NT2/D1 (cell line): ENCODE measurements around the genes KLHDC10 and MEST.

DNA sequence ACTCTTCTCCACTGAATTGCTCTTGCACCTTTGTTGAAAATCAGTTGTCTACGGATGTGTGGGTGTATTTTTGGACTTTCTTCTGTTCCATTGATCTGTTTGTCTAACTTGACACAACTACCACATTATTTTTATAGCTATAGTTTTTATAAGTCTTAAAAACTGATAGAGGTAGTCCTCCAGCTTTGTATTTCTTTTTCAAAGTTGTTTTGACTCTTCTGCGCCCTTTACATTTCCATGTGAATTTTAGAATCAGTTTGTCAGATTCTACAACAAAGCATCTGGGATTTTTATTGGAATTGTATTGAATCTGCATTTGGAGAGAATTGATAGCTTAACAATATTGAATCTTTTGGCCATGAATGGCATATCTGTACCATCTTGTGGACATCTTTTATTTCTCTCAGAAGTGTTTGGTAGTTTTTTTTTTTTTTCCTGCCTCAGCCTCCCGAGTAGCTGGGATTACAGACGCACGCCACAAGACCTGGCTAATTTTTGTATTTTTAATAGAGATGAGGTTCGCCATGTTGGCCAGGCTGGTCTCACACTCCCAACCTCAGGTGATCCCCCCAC, 54.1 kb downstream of the AHCYL2 start:
- RRBS, 2 experiments = no CpG with 5 or more reads among the region's 6 CpGs

DNA sequence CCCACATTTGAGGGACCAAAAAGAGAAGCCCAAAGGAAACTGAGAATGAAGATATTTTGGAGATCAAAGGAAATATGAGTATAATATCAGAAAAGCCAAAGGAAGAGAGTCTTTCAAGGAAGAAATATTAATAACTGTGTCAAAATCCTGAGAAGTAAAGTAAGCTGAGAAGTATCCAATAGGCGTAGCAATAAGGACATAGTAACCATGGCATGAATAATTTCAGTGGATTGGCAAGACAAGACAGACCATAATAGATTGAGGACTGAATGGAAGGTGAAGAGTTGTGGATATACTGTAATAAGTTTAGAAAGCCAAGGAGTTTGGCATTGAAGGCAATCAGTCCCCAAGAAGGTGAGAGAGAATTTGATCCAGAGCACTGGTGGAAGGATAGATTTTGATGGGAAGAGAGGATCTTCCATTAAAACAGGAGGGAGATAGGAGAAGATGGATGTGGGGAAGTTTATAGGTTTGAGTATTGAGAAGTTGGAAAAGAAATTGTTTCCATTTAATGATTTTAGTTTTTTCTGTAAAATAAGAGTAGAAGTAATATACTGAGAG, 80.3 kb upstream of the STRIP2 start:
- RRBS, 2 experiments = no CpG with 5 or more reads among the region's 1 CpG

GRCh38 chr7:129535901-129536719, 33.8 kb downstream of the SMKR1 start:
- RRBS, 2 experiments = no CpG with 5 or more reads among the region's 14 CpGs

DNA sequence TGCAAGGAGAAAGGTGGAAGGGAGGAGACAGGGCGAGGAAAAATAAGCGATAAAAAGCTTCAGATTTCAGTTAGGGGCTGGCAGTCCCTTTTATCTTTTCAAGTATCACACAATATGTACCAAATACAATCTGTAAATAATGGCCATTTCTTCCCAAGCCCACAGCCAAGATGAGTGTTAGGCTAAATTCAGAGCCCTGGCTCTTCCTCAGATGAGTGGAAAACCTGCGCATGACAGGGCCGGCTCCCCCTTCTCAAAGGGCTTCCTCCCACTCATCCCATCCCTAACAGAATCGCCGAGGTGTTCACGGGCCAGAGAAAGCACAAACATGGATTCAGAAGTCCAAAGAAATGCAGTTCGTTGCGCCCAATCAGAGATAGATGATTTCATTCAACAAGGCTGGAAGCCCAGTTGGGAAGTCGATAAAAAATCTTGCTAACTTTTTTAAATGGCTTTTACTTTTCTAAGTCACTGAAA, 121.9 kb downstream of the UBE2H start:
- RRBS, 2 experiments = no CpG with 5 or more reads among the region's 10 CpGs

- RRBS, 2 experiments = no CpG with 5 or more reads among the region's 9 CpGs
Measured at GRCh38 chr7:129875571-129876723, 76.8 kb downstream of the UBE2H start.

DNA sequence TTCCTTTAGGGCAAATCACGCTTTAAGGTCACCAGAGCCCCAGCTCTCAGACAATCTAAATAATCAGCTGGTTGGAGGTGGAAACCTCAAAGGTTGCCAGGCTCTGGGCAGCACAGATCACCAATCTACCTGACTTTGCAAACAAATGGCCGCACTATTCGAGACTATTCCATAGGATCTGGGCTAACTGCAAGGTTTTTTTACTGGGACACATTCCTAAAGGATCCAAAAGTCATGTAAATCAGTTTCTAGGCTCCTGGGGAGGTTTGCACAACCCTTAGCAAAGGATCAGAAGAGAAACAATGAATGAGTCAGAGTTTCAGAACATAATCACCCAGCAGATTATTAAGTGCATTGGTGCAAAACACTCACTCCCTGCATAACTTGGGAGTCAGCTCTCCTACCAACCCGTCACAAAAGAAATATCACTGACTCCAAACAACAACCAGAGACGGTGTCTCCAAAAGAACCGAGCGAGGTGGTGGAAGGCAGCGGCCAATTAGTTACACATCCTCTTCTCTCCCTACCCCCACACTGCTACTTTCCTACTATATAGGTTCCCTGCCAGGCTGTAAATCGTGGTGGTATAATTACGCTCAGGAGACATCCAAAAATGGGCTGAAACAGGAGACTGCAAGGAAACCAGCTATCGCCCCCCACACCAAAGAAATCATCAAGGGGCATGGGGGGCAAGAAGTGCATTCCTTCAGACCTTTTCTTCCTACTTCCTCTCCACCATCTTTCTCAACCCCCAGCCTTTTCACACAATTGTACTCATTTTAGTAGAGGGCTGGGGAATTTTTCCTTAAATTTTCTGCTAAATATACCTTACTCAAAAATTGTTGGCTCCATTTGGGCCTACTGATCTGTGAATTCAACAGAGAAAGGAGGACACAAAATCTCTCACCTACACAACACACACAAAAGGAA, 3.3 kb downstream of the UBE2H start:
- RRBS, 2 experiments = no CpG with 5 or more reads among the region's 11 CpGs

- RRBS, 2 experiments = 3% methylated on average over 1 of the region's 6 CpGs
Measured at GRCh38 chr7:129950965-129951879, 1.5 kb downstream of the UBE2H start.

GRCh38 chr7:130069751-130071046, at the start of gene KLHDC10:
KLHDC10 (plus strand) TSS chr7:130070534.
- RRBS, 2 experiments = 2 to 3% methylated on average over 31 of the region's 60 CpGs

DNA sequence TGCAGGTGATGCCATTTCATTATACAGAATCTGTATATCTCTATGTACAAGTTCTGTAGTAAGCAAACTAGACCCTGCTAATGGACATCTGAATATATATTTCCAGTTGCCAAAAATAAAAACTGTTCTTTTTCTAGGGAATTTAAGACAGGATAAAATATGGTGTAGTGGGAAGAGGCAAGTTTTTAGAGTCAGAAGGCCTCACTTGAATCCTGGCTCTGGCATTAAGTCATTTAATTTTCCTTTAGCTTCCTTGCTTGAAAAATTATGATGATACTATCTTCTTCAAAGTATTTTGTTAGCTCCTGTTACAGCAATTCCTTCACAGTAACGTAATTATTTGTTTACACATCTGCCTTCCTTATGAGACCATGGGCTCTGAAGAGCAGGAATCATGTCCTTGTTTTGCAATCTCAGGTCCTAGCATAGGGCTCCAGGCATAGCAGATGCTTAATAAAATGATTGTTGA, 25.3 kb downstream of the KLHDC10 start:
- RRBS, 2 experiments = no CpG with 5 or more reads among the region's 1 CpG

DNA sequence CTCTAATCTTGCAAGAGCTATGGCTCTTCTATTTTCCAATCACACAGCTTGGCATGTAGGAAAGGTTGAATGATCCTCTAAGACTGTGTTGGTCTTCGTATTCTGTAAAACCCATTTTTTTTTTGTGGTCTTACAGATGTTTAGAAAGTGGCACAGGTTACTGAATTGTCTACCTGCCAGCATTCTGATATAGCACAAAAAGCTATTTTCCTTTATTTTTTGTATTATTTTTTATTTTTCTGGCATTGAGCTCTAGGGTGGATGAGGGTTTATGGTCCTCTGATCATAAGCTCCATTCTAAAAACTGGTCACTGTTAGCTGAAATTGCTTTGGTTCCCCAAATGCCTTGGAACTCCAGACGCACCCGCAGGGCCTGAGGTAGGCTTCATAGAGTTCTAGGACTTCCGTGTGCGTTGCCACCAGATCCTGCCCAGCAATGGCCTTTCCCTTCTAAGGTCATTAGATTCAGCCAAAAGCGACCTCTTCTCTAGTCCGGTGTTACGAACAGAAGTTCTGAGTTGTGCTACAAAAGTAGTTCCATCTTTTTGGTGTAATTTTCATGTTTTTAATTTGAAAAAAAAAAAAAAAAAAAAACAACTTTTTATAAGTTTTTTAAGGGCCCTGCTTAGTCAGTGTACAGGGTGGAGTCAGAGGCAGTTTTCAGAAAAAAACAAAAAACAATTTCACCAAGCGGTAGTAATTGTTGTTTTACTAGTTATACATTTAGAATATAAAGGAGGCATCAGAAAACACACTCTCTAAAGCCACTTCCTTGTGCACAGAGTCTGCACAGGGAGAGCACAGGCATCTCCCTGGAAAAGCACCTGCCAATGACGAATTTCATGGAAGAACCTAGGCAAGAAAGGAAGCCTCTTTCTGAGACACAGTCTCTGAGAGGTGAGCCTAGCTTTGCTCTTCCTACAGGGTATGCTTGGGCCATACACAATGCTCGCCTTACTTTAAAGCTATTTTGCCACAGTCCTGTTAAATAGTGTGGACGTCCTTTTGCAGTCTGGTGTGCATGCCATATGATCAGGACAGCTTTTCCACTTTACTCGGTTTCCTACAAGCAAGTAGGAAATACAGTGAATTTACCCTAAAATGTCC, 64.5 kb downstream of the KLHDC10 start:
- RRBS, 2 experiments = no CpG with 5 or more reads among the region's 13 CpGs

- RRBS, 2 experiments = 96 to 97% methylated on average over 13 of the region's 24 CpGs
Measured at GRCh38 chr7:130140450-130140865, 64.7 kb downstream of the TMEM209 start.

DNA sequence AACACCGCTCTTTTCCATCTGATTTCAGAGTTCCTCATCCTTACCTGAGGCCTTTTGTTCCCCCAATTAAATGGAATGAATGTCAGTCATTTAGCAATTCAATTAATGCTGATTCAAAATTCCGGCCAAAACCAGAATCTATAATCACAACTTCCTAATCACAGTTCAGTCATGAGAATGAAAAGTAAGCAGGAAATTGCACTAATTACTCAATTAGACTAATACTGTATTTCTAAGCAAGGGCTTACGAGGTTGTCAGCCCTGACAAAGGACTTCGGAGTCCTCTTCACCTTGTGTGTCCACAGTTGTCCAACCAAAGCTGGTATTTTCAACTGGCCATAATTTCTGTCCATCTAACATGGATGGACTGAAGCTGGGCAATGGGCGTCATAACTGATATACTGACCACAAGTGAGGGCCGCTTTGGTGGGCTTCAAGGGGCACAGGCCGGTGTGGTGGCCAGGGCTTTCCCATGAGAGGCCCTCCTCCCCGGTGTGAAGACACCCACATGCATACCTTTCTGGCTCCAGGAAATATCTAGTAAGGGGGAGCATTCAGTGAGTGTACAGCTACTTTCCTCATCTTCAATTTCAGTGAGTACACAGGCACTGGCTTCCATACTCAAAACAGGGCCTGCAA, 17.5 kb downstream of the CPA1 start:
- RRBS, 2 experiments = no CpG with 5 or more reads among the region's 8 CpGs

DNA sequence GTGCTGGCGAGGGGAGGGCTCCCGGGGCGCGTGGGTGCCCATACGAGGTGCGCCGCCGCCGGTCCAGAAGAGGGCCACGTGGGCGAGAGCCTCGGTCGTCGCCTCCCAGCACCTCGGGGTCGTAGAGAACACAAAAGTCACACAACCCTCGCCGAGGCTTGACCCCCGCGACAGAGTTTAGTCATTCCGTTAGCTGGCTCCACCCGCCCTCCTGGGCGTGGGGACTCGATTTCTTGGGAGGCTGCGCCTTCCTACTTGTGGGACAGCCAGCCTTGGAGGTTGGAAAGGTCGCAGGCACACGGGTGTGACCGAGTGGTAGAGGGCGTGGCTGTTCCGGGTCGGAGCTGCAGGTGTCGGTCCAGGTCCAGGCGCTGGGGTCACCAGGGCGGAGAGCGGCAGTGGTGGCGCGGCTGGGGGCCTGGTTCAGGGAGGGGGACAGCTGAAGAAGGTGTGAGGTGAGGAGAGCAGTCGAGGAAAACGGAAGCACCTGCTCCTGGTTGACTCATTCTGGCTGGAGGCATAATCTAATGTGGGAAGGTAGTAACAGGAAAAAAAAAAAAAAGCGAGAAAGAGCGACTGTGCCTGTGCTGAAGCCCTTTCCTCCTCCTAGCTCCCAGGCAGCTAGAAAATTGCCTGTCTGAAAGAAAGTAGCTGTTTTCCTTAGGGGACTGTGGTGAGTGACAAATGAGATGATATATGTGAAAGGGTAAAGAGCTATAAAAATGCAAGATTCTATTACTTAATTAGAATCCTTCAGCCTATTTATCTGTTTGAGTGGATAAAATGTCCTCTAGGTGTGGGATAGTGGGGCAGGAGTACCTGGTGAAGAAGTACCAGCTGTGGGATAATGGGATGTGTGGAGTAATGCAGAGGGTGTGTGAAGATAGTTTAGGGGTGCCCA, 5.1 kb upstream of the MEST start:
- RRBS, 2 experiments = 73 to 92% methylated on average over 8 of the region's 41 CpGs

GRCh38 chr7:130491588-130492825, at the start of gene MEST:
MEST (plus strand) TSS chr7:130492085.
- RRBS, 2 experiments = 1 to 5% methylated on average over 24 to 29 of the region's 94 CpGs

DNA sequence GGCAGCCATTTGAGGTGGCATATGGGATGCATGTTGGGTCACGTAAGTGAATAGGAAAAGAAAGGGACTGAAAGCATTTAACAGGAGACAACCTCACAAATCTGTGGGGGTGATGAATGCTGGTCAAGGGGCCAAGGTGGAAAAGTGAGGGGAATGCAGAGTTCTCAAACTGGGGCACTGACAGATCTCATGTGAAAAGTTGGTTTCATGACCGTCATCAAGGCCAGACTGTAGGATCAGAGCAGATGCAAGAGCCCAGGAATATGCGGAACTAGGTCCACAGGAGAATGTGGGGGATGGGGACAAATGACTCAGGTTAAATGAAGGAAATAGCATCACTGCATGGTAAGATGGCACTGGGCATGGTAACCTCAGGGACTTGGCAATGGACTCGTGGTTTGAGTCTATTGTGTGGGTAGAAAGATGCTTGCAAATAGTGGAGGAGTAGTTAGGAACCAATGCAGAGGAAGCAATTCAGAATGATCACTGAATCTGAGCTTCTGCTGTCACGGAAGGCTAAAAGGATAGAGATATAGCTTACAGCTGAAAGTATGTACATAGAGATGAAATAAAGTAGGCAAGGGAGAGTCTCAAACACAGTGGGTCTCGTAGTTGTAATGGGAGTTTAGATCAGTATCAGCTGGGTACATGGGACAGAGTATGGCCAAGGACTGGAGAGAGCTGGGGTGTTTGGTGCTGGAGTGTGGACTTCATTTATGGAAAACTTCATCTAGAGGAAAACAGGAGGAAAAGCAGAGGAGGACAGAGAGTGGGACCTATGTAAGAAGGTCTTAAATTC, 33.4 kb downstream of the MEST start:
- RRBS, 2 experiments = no CpG with 5 or more reads among the region's 6 CpGs

- RRBS, 2 experiments = no CpG with 5 or more reads among the region's 18 CpGs
Measured at GRCh38 chr7:130527792-130528452, 36.0 kb downstream of the MEST start.

- RRBS, 2 experiments = no CpG with 5 or more reads among the region's 15 CpGs
Measured at GRCh38 chr7:130532378-130533200, 40.7 kb downstream of the MEST start.

DNA sequence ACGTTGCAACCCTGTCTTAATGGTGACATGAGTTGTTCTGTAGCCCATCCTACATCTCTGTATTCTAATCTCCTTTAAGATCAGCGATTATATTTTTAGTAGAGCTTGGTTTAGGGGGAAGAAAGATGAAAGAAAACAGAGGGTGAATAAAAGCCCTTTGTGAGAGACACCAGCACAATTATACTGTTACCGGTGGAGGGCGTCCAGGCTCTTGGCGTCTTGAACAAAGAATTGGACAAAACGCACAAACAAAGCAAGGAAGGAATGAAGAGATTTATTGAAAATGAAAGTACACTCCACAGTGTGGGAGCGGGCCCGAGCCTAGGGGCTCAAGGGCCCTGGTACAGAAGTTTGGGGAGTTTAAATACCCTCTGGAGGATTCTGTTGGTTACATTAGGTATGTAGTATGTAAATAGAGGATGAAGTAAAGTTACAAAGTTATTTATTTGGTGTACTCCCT, 60.3 kb upstream of the KLF14 start:
- RRBS, 2 experiments = no CpG with 5 or more reads among the region's 8 CpGs

GRCh38 chr7:130875020-130875708, 141.2 kb upstream of the KLF14 start:
- RRBS, 2 experiments = no CpG with 5 or more reads among the region's 8 CpGs

- RRBS, 2 experiments = no CpG with 5 or more reads among the region's 4 CpGs
Measured at GRCh38 chr7:130876614-130876998, 142.6 kb upstream of the KLF14 start.